ENCODE results near the genes ATN1 and CLEC4C.

DNA sequence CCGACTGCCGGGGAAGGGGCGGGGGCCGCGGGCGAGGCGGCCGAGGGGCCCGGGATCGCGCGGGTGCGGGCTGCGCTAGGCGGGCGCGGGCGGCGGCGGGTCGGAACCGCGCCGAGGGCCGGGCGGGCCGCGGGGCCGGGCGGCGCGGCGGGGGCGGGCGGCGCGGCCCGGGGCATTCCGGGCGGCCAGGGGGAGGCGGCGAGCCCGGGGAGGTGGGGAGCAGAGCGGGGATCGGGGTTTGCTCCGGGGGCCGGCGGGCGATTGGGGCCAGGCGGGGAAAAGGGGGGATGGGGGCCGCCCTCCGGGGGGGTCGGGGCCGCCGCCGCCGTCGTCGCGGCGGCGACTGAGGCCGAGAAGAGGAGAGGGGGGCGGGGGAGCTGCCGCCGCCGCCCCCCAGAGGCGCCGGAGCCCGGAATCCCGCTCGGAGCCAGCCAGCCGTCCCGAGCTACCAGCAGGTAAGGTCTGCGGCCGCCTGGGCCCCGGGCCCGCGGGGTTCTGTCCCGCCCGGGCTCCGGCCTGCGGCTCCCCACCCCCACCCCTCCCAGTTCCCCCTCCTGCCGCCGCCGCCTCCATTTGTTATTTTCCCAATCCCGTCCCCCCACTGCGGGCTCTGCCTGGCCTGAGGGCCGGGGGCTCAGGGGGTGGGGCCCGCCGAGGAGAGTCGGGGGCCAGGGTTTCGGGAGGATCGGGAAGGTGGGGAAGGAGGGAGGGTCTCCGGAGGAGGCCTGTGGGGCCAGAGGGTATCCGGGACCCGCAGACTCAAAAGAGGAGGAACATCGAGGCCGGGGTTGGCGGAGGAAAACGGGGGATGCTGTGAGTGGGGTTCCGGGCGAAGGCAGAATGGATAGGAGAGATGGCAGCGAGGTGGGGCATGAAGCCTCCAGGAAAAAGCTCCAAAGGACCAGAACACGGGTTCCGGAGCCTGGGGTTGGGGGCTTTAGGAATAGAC is at the start of gene ATN1:
TSS of gene ATN1 (plus strand) at position 30 of the 949 bp plus-strand sequence.
- RRBS = under 1% methylated on average over 59 of the region's 106 CpGs

- RRBS = no CpG with 5 or more reads among the region's 16 CpGs
Measured at GRCh38 chr12:6933623-6934849, 6.3 kb downstream of the ATN1 start.

GRCh38 chr12:7111957-7112507 is 3.0 kb upstream of the C1RL start:
- RRBS = no CpG with 5 or more reads among the region's 5 CpGs

DNA sequence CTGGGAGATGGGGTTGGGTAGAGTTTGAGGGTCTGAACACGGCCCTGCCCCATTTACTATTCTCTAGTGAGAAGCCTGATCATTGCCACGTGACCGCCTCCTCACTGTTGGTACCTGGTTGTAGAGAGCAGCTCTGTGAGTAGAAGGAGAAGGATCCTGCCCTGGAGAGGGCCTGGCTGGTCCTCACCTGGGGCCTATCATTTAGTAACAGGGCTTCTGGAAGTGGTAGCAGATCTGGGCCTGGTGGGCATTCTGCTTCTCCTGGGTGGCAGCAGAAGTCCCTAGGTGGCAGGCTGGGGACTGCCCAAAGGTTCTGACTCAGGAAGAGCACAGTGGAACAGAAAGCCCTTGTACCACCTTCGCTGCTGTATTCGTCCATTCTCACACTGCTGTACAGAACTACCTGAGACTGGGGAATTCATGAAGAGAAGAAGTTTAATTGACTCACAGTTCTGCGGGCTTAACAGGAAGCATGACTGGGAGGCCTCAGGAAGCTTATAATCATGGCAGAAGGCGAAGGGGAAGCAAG is 6.4 kb upstream of the C1RL start:
- RRBS = no CpG with 5 or more reads among the region's 7 CpGs

GRCh38 chr12:7555537-7556259 is 52.1 kb upstream of the CD163 start:
- RRBS = no CpG with 5 or more reads among the region's 4 CpGs

DNA sequence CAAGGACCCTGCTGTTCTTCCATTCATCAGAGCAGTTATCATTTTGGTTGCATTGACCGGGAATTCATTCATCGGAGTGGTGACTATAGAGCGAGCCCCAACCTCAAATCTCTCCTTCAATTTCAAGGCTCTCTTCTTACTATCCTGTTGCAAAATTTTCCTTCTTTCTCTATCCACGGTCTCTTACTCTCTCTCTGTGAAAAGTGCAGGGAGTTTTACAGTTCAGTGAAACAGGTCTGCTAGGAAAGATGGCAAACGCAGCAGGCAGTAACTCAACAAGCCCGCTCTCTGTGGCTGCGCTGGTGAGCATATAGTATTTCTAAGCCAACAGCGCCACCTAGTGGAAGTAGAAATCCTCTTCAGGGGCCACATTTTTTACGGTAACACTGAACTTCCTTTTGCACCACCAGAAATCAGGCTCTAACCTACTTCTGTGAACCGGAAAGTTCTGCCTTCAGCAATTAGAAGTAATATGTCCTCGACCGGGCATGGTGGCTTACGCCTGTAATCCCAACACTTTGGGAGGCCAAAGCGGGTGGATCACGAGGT is 27.1 kb downstream of the APOBEC1 start:
- RRBS = no CpG with 5 or more reads among the region's 15 CpGs

DNA sequence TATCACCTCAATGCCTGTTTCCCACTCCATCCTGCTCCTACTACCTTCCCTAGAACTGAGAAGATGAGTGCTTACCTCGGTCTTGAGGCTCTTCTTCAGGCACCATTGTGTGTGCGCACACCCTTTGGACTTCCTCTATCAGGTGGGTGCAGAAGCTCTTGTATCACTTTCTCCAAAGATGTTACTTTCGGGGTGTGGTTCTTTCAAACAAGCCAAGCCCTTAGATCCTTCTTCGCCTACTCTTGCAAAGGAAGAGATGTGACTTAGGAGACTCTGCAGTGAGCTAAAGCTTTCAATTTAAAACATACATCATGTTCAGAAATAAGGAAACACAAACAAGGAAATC is at the start of gene CLEC4C:
TSS of gene CLEC4C (minus strand) at position 133 of the 346 bp plus-strand sequence.
- RRBS = no CpG with 5 or more reads among the region's 4 CpGs

DNA sequence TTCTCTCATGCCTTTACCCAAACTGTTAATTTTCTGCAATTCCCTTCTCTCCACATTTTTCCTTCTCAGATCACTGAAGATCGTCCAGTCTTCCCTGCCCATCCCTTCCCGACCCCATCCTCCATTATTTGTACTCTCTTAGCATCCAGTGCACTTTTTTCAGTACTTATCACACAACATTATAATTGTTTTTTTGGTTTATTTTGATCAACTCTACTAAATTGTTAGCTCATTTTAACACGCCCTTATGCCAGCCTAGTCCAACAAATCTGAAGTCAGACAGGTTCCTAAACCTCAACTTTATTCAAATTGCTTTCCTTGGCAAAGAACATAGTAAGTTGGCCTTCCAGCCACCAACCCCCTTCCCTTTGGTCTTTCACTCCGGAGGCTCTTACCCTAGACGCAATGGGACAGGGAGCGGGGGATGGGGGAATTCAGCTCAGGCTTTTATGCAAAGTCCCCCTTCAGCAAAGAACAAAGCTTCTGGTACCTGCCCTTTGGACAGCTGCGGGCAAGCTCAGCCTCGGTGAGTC is 17.7 kb upstream of the SLC2A14 start:
- RRBS = no CpG with 5 or more reads among the region's 8 CpGs

- RRBS = no CpG with 5 or more reads among the region's 8 CpGs
Measured at GRCh38 chr12:7924843-7925594, 11.0 kb downstream of the SLC2A3 start.

DNA sequence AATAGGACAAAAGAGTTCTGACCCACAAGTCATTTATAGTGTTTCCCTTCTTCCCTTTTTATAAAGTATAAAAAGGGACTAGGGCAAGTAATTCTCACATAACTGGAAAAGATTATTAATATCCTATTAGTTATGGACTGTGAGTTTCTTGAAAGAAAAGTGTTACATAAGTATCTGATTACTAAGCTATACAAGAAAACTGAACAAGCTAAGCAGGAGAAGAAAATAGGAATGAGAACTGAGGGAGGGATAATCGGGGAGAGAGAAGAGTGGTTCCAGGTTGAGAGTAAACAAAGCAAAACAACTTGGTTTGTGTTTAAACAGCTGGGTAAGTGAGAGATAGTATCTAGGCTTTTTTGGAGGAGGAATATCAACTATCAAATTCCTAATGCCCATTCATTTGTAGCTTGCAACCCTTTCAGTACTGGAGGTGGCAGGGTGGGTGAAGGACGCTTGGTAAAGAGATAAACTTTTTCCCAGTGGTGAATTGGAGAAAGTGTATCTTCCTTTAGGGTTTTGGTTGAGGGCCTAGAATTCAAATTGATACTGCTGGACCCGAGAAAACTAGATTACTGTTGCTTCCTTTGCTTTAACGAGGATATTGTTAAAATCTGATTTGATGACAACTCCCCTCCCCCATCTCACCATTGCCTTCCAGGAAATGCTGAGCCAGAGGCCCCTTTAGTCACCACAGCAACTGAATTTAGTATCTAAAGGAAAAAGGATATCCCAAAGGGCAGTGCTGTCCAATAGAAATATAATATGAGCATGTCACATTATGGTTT is 1.9 kb upstream of the SLC2A3 start:
- RRBS = no CpG with 5 or more reads among the region's 4 CpGs

- RRBS = no CpG with 5 or more reads among the region's 15 CpGs
Measured at GRCh38 chr12:7994422-7995272, 37.9 kb upstream of the FOXJ2 start.

DNA sequence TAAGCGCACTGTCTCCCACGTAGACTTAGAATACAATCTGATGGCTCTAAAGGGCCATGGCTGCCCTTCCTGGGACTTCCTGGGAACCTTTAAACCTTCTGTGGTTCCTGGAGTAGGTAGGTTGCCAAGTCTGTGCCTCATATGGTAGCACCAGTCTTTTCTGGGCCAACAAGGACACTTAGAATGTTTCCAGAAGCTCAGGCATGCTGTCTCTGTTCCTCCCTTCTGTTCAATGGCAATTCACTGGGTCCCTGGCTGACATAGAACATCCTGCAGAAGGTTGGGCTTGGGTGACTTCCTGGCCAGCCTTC is 24.4 kb downstream of the ZNF705A start:
- RRBS = no CpG with 5 or more reads among the region's 2 CpGs

DNA sequence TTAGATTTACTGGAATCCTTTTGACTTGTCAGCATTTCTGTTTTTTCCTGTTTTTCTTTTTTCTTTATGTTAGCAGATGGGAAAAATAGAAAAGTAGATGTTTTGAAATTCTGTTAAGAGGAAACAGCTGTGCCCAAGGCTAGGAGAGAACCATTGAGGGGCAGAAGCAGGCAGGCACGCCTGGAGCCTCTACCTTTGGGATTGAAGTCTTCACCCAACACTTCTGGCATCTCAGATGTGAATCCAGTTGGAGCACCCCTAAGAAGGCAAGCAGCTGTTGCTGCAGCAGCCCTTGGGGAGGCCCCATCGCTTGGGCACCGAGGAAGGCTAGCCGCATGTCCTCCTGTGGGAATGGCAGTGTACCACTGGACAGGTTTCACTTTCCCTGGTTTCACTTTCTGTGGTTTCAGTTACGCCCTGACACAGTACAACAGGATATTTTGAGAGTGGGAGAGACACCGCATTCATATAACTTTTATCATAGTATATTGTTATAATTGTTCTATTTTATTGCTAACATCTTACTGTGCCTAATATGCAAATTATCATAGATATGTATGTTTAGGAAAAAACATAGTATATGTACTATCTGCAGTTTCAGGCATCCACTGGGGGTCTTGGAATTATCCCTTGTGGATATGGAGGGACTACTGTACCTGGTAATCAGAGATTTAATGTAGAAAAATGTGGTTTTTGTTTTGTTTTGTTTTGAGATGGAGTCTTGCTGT is 11.7 kb downstream of the RIMKLB start:
- RRBS = no CpG with 5 or more reads among the region's 6 CpGs

DNA sequence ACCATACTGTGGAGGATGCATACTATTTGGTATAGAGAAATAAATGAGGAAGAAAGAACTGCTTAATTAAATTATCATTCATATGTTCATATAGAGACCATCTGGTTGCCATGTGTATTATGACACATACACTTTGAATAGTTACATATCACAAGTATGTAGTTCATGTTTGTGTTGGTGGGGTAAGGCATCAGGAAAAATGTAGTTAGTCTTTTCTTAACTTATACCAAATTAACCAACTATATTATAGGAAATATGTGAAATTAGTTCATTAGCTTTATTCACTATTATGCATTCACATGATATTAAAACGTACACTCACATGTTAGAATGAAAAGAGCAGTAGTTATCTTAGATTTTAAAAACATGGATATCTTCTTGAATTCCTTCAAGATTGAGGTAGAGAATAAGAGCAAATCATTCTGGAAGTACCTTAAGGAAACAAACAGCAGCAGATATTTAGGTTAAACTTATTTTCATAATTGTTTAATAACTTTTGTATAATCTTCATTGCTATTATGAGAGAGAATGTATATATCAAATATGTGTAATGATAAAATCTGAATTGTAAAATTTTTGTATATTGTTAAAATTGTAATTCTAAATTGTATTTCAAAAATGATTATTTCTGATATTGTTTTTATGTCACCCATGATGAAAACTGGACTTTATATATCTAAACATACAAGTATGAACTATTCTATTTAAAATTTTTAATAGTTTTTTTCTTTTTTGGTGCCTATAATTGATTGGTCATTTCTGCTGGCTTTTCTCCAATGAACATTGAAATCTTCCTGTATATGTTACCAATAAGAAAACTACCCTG is 46.3 kb upstream of the A2ML1 start:
- RRBS = no CpG with 5 or more reads among the region's 1 CpG

DNA sequence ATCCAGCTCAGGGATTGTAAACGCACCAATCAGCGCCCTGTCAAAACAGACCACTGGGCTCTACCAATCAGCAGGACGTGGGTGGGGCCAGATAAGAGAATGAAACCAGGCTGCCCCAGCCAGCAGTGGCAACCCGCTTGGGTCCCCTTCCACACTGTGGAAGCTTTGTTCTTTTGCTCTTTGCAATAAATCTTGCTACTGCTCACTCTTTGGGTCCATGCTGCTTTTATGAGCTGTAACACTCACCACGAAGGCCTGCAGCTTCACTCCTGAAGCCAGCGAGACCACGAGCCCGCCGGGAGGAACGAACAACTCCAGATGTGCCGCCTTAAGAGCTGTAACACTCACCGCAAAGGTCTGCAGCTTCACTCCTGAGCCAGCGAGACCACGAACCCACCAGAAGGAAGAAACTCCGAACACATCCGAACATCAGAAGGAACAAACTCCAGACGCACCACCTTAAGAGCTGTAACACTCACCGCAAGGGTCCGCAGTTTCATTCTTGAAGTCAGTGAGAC is 34.2 kb upstream of the A2ML1 start:
- RRBS = no CpG with 5 or more reads among the region's 19 CpGs

- RRBS = under 1% methylated on average over 19 of the region's 39 CpGs
Measured at GRCh38 chr12:9064772-9065356, 50.9 kb downstream of the A2M start.

DNA sequence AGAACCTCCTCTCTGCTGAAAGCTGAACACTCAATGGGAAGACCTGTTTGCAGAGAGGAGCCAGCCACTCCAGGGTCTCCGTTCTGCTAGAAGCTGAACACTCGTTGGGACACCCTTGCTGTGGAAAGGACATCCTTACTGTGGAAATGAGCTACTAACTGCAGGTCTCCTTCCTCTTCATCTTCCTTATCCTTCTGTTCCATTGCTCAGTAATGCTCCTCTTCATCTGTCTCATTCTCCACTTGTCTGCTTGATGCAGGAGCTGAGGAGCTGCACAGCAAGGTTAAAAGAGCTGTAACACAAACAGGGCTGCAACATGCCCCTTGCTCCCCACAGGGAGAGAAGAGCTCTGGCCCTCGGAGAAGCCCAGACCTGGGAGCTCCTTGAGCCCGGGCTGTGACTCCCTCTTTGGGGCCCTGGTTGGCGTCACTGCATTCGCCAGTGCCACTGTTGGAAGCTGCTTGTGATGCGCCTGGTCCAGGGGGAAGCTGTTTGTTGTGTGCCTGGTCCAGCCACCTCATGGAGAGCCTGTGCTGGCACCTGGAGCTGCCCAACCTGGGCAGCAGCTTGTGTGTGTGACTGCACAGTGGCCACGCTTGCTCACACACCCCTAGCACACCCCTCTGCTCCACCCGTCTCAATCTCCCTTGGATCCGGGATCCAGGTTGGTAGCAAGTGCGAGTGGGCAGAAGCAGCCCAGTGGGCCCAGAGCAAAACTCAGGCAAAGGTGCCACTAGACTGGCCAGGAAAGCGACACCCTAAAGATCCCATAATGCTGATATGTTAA is 49.6 kb downstream of the A2M start:
- RRBS = no CpG with 5 or more reads among the region's 12 CpGs

- RRBS = no CpG with 5 or more reads among the region's 18 CpGs
Measured at GRCh38 chr12:9106728-9108088, 8.5 kb downstream of the A2M start.

DNA sequence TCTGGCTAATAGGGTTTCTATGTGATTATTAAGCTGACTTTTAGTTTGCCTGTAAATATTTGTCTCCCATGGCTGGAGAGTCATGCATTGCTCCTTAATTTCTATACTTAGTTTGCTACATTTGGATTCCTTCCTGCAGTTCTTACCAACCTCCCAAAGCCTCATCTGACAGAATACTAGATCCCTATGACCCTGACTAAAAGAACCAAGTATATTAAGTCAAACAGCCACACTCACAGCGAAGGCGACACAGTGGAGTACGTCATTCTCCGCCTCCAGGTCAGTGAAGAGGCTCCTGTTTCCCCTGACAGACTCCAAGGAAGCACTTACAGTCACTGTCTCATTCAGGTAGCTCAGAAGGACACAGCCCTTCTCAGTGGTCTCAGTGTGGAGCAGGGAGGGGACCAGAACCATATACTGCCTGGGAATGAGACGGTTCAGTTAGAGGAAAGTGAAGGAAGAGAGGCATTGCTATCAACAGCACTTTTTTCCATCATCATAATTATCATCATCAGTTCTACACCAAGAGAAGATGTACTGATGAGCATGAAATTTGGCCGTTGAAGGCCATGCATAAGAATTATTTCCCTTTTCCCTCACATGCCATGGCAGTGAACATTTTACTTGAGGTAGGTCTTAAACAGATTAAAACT is 2.5 kb downstream of the A2M start:
- RRBS = no CpG with 5 or more reads among the region's 6 CpGs